Sciatic nerve (tissue), 1 donor: ENCODE measurements around a stretch of chr12.

- PRO-cap, result no peak
Measured at GRCh38 chr12:21677651-21678013, 20.0 kb upstream of the LDHB start.

- PRO-cap, result no peak
Measured at GRCh38 chr12:21764014-21764500, 10.4 kb downstream of the KCNJ8 start.

GRCh38 chr12:21771774-21772390 lies 2.6 kb downstream of the KCNJ8 start:
- PRO-cap, result no peak

GRCh38 chr12:21775354-21776021 lies 982 bp upstream of the KCNJ8 start:
- PRO-cap, result no peak

GRCh38 chr12:22539024-22539509 lies 5.3 kb downstream of the C2CD5 start:
- PRO-cap, result no peak

DNA sequence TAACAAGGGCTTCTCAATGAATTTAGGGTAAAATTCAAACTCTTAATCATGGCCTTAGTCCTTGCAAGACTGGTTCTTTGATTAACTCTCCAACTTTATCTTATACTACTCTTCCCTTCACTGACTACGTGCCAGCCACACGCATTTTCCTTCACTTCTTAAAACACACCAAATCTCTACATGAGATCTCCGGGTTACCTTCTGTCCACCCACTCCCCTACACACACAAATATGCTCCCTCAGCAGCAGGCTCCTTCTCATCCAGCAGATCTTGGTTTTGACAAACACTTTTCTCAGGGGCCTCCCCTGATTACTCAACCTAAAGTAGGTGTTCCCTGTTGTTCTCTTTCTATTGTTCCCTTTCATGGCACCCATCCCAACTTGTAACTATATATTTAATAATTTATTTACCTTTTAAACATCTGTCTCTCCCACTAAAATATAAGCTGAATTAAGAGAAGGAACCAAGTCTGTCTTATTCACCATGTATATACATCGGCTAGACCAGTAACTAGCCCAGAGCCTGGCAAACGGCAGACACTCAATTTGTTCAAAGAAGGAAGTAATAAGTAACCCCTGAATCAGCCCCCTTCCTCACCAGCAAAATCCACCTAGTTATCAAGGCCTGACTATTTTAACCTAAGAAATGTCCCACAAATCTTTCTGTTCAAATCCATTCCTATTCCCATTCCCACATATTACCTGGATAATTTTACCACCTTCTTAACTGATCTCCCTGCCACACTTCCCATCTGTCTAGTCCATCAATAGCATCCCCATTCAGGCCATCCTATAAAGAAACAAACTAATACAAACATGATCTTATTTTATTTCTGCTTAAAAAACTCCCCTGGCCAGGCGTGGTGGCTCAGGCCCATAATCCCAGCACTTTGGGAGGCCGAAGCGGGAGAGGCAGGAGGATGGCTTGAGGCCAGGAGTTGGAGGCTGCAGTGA lies 2.7 kb downstream of the C2CD5 start:
- PRO-cap, result no peak

- PRO-cap, result no peak
Measured at GRCh38 chr12:22760418-22760614, 135.3 kb downstream of the ETNK1 start.

DNA sequence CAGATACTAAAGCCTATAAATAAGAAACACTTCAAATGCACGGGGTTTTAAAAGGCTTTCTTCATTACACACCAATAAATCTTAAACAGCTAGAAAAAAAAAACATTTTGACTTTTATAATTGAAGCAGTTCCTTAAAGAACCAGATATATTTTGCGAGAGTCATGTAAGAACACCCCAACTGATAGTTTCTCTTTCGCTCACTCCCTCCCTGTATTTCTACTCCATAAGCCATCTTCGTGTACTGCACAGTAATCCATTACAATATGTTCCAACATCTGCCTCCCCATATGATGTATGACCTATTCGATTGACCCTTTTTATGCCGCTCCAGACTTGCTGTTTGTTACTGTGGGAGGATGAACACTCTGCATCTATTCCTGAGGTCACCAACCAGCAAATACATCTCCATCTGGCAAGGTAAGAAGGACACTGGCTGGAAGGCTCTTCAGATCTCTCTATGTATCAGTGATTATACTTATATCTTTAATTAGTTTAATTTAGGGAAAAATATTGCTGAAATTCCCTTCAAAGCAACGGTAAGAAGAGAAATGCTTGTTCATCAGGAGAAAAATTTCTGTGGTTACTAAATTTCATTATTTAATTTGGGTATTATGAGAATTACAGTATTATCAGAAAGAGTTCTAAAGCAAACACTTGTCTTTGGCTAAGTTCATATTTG lies 331.6 kb downstream of the SOX5 start:
- PRO-cap, result no peak

GRCh38 chr12:23786540-23787073 lies 162.9 kb downstream of the SOX5 start:
- PRO-cap, result no peak

DNA sequence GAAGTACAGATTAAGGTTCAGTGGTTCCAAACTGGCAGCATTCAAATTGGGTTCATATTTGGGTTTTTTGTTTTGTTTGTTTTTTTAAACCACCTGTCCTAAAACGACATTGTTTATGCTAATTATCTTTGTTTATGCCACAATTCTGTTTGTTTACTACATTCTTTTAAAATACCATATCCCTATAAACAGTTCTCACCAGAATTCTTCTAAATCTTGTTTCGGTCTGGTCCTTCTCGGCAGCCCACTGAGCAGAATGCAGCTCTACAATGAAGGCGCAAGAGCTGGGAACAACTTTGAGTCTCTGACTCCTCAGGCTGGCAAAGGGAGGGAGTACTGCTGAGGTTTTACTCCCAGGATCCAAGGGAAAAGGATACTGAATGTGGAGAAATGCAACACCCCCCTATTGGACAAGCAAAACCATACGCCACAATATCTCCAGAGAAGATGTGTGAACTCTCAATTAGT lies 5.5 kb downstream of the SOX5 start:
- PRO-cap, result no peak

DNA sequence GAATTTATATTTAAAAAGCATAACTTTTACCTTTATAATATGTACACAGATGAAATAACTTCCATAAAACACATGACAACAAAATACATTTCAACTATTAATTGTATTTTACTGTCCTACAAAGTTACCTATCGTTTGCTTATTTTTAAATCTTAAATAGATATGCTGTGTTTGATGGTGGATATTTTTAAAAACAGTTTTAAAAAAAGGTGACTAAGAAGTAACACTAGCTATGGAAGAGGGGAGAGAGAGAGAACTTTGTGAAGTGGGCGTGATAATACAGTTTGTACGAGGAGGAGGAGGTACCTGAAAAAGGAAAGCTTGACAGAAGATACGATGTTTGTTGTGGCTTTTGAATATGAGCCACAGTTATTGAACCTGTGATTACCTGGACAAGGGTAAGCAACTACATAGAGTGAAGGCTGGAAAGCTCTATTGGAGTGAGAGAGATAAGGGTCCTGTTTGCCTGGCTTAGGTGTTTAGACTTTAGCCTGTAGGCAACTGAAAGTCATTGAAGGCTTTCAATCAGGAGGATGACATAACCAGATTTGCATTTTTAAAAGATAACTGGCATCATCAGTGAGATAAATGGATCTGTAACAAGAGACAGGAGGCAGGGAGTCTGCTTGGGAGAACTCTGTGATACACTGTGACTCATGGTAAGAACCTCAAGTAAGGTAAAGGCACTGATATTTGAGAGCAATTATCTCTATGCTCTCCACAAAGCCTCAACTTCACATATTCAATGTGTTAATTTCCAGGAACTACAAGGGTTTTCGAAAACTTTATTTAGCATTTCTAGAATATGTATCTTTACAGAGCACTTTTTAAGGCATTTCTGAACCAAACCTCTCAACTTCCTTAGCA lies 128.8 kb upstream of the SOX5 start:
- PRO-cap, result no peak

GRCh38 chr12:24538047-24538403 lies 410.9 kb downstream of the BCAT1 start:
- PRO-cap, result unidirectional peak, minus-strand start at chr12:24538138; bidirectional peak, plus-strand start at chr12:24538471, minus-strand start at chr12:24538252

- PRO-cap, result no peak
Measured at GRCh38 chr12:24838513-24839014, 110.3 kb downstream of the BCAT1 start.

DNA sequence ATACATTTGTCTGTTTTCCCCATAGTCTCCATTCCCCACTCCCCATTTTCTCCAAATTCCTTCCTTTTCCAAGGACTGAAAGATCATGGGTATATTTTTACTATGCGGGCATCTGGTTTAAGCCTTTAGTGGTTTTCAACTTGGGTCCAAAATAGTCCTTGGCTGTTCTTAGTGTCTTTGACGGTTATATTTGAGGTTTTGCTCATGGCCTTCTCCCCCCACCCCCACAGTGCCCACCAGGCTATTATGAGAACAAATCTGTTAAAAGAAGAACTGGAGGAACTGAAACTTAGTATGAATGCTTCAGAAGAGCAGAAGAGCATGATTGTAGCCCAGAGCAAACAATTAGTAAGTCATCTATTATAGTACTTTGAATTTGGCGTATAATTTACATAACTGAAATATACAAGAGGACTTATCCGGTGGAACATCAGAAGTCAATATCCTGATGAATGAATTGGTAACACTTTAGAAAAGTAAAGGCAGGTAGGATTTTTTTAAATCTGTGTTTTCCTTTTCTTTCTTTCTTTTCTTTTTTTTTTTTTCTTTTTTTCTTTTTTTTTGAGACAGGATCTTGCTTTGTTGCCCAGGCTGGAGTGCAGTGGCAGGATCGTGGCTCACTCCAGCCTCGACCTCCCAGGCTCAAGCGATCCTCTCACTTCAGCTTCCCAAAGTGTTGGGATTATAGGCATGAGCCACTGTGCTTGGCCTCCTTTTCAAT lies 31.8 kb upstream of the IRAG2 start:
- PRO-cap, result no peak

DNA sequence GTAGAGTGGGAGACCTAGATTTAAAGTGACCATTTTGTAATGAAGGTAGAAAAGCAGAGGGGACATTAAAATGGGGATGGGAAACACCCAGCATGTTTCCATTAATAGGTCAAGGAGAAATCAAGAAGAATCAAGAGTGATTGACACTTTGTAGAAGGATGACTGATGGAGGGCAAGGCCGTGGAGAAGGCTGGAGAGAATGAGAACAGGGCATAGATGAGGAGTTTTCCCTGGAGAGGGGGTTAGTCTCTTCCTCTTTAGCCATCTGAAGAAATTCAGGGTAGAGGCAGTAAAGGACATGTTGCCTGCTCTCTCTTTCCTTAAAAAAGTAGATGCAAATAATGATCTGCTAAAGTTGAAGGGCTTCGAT lies 71.9 kb upstream of the KRAS start:
- PRO-cap, result no peak

GRCh38 chr12:25488775-25489723 lies 64.0 kb downstream of the LMNTD1 start:
- PRO-cap, result no peak

- PRO-cap, result no peak
Measured at GRCh38 chr12:25497046-25497401, 56.1 kb downstream of the LMNTD1 start.

DNA sequence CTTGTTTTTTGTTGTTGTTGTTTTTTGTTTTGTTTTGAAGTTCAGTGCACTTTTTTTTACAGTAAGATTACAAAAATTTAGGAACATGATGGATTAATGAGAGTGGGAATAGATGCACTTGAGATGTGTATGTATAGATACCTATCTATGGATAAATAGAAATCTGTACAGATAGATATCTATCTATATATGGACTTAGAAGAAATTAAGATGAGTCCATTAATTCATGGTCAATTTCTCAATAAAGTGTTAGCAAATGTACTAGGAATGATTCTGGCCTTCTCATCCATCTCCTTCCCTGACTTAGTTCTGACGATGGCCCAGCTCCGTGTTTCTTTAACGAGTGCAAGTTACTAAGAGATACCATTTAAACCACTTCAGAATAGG lies 3.8 kb downstream of the BHLHE41 start:
- PRO-cap, result no peak

DNA sequence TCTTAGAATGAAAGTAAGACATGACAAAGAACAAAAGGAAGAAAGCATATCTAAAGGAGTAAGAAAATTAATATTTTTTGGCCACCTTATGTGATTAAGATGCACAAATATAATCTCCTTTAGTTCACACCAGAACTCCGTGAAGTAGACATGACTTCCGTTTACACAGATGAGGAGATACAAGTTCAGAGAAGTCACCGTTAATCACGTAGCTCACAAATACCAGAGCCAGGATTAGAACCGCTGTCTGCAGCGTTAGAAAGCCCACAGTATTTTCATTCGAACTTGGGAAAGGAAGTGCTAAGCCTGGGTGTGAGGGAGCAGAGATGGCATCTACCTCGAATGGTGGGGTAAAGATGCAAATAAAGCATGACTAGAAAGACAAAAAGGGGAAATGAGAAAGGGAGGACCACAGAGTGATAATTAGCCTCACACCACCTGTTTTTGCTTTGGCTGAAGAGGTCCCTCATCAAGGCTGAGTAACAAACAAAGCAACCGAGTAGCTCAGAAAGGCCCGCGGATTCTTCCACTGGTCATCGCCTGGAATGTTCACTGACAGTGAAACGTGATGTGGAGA lies 31.3 kb upstream of the BHLHE41 start:
- PRO-cap, result no peak

DNA sequence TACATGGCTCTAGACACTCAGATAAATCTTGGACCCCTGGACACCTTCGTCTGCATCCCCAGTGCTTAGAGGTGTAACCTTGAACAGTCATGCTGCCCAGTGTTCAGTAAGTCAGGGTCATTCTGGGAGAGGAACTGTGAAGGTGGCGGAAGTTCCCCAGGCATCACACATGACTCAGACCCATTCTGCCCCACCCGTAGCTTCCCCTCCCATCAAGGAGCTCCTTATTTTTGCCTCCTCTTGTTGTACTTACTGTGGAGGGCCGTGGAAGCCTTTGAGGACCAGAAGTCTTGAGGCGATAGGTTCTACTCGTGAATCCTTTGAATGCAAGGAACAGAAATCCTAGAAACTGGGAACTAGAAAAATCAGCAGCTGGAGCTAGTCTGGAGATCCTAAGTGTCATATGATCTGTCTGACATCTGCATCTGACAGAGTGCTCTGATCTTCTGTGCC lies 18.0 kb upstream of the SSPN start:
- PRO-cap, result no peak